ENCODE measurements around the gene RANBP6.

DNA sequence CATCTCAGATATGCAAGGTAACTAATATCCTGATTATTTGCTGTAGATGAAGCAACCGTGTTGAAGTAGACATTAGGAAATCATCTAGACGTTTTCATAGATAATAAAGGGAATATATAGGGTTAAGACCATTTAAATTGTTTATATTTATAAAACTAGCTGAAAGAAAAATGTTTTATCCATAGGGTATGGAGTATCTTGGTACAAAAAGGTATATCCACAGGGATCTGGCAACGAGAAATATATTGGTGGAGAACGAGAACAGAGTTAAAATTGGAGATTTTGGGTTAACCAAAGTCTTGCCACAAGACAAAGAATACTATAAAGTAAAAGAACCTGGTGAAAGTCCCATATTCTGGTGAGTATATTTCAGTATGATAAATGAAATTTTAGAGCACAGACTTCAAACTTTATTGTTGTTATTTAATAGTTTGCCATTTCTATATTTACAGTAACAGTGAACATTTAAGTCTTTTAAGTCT is 94.8 kb downstream of the INSL6 start:
- RRBS = no CpG with 5 or more reads among the region's 4 CpGs

DNA sequence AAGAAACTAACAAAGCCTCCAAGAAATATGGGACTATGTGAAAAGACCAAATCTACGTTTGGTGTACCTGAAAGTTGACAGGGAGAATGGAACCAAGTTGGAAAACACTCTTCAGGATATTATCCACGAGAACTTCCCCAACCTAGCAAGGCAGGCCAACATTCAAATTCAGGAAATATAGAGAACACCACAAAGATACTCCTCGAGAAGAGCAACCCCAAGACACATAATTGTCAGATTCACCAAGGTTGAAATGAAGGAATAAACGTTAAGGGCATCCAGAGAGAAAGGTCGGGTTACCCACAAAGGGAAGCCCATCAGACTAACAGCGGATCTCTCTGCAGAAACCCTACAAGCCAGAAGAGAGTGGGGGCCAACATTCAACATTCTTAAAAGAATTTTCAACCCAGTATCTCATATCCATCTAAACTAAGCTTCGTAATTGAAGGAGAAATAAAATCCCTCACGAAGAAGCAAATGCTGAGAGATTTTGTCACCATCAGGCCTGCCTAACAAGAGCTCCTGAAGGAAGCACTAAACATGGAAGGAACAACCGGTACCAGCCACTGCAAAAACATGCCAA is 51.2 kb downstream of the INSL6 start:
- RRBS = no CpG with 5 or more reads among the region's 9 CpGs

GRCh38 chr9:5336663-5337157 is 3.0 kb downstream of the RLN1 start:
- RRBS = no CpG with 5 or more reads among the region's 4 CpGs

GRCh38 chr9:5841526-5842441 is 8.9 kb upstream of the ERMP1 start:
- RRBS = no CpG with 5 or more reads among the region's 17 CpGs

GRCh38 chr9:6008842-6009077 is 478 bp upstream of the KIAA2026 start:
- RRBS = no CpG with 5 or more reads among the region's 4 CpGs

GRCh38 chr9:6014674-6016055 is at the start of gene RANBP6:
Gene RANBP6, minus strand, starts transcription at chr9:6015624.
- RRBS = 4% methylated on average over 14 of the region's 47 CpGs

GRCh38 chr9:6029536-6030131 is 14.2 kb upstream of the RANBP6 start:
- RRBS = no CpG with 5 or more reads among the region's 6 CpGs

- RRBS = 0% methylated on average over 2 of the region's 34 CpGs
These were observed 915 bp downstream of the UHRF2 start for GRCh38 chr9:6413890-6414338.

- RRBS = no CpG with 5 or more reads among the region's 3 CpGs
These were observed 5.7 kb downstream of the UHRF2 start for GRCh38 chr9:6418689-6419044.

DNA sequence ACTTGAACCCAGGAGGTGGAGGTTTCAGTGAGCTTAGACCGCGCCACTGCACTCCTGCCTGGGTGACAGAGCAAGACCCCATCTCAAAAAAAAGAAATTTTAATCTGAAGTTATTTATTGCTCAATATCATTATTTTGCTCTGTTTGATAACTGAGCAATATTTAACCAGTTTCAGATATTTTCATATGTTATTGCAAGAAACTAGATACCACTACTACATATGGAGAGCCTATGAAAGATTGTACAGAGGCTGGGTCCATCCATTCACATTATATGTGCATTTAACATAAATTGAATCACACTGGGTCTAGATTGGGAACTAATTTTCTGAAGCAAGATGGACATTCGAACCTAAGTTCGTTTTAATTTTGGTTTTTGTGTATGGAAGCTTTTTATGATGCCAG is 14.6 kb downstream of the UHRF2 start:
- RRBS = no CpG with 5 or more reads among the region's 4 CpGs

DNA sequence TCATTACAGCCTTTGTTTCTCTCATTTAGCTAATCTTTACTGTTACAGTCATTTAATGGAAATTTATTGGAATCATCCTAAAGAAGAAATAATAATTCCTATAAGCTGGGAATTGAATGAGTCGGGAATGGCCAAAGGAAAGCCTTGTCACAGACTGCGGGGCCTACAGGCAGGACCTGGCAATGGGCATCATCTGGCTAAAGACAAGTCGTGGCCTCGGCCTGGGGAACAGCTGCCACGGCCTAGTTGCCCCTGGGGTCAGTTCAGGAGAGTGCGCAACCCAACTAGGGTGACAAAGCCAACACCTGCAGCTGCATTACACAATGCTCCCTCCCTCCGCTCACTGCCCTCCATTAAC is 5.4 kb downstream of the GLDC start:
- RRBS = no CpG with 5 or more reads among the region's 7 CpGs

DNA sequence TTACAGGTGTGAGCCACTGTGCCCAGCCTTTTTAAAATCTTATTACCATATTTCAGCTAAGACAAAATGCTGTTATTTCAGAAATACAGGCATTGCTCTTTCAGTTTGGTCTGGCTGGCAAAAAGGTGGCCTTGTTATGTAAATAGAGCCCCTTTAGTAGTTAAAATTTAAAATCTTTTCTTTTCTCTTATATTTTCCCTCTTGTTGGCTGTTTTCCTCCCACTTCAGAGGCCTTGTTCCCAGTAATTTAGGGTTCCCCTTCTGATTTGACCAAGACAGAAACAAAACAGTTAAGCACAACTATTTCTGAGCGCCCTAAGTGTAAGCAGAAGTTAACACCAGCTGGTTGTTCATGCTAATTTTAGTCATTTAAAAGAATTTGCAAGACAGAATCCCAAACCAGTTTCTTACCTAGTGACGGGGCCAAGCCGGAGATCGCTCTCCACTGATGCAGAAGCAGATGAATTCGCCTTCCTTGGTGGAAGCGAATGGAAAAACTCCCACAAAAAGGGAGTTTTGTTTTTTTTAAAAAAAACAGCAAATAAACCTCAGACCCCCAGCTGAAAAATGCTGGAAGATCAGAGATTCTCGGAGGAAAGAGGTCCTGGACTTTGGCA is 47.2 kb upstream of the GLDC start:
- RRBS = no CpG with 5 or more reads among the region's 7 CpGs

- RRBS = no CpG with 5 or more reads among the region's 2 CpGs
These were observed 158.1 kb upstream of the DMAC1 start for GRCh38 chr9:7957648-7958043.

DNA sequence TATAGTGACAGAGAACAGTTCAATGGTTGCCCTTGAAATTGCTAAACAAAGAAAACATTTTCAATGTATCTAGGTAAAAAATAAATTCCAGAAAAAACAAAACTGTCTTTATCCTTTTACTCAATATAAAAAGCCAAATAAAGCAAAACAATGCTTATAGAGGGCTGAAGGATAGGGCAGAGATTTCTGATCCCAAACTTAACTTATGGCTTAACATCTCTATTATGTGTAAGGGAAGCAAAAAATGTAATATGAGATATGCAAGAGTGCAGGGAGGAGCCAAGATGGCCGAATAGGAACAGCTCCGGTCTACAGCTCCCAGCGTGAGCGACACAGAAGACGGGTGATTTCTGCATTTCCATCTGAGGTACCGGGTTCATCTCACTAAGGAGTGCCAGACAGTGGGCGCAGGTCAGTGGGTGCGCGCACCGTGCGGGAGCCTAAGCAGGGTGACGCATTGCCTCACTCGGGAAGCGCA is 359.4 kb upstream of the TYRP1 start:
- RRBS = no CpG with 5 or more reads among the region's 14 CpGs

DNA sequence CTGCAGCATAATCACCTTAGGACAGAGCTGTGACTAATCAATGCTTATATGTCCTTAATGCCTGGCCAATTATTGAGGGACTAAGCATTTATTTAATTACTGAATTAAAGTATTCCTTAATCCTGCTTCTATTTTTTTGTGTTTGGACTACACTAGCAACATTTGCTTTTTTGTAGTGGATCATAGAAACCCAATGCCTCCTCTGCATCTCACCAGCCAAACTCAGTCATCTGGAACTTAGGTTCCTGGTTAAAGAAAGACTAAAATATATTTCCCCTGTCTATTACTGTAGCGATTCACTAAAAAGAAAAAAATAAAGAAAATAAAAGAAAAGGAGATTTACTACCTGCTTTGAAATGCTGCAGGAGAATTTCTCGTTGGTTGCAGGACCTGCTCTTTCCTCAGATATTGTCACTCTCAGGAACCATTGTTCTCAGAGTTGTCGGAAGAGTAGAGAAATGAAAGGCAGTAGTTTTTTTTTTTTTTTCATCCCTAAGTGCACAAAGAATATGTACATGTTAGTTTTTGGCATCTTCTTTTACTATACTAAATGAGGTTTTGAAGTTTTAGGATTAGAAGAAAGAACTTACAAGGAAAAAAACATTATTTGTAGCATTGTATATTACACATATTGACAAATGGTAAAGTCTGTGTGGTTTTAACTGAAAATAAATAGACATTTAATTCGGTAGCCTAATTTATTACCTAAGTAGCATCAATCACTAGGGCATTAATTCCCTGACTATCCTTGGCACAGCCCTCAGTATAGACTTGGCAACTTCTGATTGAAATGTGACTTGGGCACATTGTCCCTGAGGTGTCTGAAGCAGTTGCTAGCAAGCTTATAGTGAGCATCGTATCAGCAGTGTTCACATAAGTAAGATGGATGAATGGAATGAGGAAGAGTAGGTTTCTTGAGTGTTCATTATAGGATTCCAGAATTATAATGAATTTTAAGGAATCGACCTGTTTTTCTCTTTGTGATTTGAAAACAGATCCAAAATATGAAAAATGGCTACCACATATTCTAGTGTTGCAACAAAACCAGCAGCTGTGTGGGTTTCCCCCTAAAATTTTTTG is 15.8 kb downstream of the LURAP1L start:
- RRBS = no CpG with 5 or more reads among the region's 6 CpGs

DNA sequence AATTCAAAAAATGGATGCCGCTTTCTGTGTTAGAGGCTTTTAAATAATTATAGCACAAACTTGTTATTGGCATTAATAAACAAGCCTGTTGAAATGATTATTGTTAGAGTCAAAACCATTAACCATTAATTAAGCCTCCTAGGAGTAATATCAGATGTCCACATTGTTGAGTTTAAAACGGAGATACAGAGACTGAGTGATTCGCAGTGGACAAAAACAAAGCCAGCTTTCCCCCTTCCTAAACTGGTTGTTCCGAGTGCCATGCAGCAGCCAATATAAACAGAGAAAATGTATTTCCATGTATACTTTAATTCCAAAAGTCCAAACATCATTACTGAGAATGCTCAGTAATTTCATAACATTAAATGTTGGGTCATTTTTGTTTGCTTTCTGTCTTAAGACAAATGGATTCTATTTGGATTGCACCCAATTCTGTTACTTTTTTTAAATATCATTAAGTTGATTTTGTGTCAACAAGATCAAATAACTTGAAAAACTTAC is 19.1 kb downstream of the LURAP1L start:
- RRBS = no CpG with 5 or more reads among the region's 4 CpGs

DNA sequence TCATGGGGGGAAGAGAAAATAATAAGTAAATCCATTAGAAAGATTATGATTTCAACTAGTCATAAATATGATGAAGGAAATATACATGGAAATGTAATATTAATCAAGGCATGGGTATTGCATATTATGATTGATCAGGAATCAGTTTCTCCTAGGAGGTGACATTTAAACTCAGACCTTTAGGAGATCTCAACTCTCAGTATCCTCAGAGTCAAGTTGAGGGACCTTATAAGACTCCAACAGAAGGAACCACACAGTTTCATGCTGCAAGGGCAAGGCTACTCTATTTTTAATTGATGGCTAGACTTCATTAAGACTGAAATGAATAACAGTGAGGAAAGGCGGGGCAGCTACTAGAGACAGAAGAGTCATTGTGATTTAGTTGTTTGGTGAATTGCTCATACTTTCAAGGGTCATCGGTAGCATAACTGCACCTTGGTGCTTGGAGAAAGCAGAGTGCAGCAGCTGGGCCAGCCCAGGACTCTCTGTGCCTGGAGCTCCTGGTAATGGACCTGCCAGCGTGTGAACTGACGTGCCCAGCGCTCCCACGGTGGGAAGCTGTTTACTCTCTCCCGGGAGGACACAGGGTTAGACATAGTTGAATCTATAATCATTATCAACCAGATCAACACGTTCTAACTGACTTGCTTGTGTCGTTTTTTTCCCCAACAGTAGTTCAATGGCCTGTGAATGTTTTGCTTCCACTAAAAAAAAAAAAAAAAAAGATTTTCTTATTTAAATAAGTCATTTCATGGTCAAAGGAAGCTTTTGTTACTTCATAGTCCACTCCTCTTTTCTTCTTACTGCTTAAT is 42.8 kb downstream of the LURAP1L start:
- RRBS = no CpG with 5 or more reads among the region's 9 CpGs

DNA sequence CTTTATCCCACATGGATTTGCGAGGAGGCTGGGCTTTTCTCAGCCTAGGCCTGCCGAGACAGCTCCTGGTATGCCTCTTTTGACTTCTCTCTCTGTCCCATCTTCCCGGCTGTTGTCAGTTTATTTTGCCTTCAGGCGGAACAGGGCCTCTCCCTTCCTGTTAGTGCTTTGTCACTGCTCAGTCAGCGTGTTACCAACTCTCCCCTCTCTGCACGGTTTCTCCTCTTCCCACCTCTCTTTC is 234.2 kb upstream of the MPDZ start:
- RRBS = no CpG with 5 or more reads among the region's 6 CpGs

All from epidermal melanocyte (primary cell).